GM19239 (cell line): ENCODE data around the genes POU2F2, PAFAH1B3, PSG3 and PHLDB3.

DNA sequence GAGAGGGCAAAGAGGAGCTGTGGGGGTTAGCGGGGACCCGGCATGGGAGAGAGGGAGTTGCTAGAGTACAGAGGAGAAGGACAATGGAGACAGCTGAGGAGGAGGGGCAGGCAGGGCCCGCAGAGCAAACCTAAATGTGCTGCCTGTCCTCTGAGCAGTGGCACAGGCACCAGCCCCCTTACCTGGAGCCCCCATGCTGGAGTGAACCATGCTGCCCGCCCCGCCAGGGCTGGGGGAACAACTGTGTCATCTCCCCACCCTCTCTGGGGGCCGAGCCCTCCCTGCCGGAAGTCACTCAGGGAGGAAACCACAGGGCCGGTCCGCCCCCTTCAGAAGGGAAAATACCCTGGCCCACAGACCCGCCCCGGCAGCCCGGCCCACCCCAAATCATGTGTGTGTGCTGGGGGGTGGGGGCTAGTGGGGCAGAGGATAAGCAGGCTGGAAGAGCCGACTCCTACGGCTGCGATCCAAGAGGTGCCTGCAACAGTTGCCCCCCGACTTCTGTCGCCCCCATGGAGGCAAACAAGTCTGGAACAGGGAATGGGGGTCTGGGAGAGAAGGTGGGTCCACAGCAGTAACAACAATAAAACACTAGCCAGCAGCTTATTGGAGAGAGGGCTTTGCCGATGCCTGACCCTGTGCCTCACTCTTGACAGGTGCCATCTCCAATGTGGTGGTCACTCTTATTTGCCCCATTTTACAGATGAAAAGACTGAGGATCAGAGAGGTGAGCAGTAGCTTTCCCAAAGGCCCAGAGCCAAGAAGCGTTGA is at the start of gene POU2F2:
POU2F2 (minus strand) TSS at position 245 of the 771 bp plus-strand sequence.
- RRBS = 5% methylated on average over 6 of the region's 19 CpGs

DNA sequence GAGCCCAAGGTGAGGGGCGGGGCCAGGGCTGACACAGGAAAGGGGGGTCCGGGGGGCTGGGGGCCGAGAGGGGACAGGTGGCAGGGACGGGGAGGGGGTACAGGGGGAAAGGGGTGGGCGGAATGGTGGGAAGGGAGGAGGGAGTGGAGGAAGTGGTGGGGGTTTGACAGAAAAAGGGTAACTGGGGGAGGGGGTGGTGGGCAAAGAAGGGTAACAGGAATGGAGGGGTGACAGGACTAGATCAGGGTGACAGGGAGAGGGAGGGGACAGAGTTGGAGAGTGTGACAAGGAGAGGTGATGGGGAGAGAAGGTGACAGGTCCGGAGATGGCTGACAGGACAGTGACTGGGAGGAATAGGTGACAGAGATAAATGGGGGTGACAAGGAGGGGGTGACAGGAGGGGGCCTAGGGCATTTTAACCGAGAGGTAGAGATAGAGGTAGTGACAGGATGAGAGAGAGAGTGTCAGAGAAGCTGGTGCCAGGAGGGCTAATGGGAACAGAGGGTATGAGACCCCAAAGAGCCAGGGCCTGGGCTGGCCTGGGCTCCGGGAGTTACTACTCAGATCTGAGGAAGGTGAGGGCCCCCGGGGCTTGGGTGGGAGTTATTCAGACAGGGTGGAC is 432 bp downstream of the CIC start:
- RRBS = 0% methylated on average over 2 of the region's 9 CpGs

DNA sequence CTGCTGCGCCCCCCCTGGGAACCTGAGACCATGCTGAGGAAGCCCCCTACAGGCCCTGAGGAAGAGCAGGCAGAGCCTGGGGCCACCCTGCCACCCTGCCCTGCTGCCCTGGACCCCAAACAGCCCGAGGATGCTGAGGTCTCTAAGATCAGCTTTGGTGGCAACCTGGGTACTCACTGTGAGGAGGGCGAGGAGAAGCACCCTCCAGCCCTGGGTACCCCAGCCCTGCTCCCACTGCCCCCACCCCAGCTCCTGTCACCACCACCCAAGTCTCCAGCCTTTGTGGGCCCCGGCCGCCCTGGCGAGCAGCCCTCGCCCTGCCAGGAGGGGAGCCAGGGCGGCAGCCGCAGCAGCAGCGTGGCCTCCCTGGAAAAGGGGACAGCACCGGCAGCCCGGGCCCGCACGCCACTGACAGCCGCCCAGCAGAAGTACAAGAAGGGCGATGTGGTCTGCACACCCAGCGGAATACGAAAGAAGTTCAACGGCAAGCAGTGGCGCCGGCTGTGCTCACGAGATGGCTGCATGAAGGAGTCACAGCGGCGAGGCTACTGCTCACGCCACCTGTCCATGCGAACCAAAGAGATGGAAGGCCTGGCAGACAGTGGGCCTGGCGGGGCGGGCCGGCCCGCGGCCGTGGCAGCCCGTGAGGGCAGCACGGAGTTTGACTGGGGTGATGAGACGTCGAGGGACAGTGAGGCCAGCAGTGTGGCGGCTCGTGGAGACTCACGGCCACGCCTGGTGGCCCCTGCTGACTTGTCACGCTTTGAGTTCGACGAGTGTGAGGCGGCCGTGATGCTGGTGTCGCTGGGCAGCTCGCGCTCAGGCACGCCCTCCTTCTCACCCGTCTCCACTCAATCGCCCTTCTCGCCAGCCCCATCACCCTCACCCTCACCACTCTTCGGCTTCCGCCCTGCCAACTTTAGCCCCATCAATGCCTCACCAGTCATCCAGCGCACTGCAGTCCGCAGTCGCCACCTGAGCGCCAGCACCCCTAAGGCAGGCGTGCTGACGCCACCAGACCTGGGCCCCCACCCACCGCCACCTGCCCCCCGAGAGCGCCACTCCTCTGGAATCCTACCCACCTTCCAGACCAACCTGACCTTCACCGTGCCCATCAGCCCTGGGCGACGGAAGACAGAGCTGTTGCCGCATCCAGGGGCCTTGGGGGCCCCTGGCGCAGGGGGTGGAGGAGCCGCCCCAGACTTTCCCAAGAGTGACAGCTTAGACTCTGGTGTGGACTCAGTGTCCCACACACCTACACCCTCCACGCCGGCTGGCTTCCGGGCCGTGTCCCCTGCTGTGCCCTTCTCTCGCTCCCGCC is 4.2 kb downstream of the CIC start:
- RRBS = 61% methylated on average over 3 of the region's 75 CpGs

- RRBS = under 1% methylated on average over 23 of the region's 61 CpGs
These were observed at the start of gene PAFAH1B3 for GRCh38 chr19:42302235-42303092. PAFAH1B3 (minus strand) TSS chr19:42302624.

DNA sequence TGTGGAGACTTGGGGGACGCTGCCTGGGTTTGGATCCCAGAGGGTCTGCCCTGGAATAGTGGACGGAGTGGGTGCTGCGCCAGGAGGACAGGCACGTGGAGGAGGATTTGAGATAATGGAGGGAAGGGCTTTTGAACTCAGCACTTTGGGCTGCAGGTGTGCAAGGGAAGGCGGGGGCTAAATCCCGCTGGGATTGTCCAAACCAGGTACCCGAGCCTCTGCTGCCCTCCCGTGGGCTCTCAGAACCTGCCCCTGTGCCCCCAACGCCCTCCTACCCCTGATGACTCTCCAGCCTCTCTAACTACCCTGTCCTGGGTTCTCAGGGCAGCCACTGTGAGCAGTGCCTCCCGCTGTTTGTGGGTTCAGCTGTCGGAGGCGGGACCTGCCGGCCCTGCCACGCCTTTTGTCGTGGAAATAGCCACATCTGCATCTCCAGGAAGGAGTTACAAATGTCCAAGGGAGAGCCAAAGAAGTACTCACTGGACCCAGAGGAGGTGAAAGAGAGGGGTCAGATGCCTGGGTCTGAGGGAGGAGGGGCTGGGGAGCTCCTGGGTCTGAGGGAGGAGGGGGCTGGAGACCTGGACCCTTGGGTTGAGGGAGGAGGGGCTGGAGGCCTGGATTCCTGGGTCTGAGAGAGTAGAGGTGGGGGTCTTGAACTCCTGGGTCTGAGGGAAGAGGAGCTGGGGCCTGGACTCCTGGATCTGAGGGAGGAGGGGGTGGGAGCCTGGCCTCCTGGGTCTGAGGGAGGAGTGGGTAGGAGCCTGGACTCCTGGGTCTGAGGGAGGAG is 20.0 kb downstream of the CNFN start:
- RRBS = no CpG with 5 or more reads among the region's 15 CpGs

DNA sequence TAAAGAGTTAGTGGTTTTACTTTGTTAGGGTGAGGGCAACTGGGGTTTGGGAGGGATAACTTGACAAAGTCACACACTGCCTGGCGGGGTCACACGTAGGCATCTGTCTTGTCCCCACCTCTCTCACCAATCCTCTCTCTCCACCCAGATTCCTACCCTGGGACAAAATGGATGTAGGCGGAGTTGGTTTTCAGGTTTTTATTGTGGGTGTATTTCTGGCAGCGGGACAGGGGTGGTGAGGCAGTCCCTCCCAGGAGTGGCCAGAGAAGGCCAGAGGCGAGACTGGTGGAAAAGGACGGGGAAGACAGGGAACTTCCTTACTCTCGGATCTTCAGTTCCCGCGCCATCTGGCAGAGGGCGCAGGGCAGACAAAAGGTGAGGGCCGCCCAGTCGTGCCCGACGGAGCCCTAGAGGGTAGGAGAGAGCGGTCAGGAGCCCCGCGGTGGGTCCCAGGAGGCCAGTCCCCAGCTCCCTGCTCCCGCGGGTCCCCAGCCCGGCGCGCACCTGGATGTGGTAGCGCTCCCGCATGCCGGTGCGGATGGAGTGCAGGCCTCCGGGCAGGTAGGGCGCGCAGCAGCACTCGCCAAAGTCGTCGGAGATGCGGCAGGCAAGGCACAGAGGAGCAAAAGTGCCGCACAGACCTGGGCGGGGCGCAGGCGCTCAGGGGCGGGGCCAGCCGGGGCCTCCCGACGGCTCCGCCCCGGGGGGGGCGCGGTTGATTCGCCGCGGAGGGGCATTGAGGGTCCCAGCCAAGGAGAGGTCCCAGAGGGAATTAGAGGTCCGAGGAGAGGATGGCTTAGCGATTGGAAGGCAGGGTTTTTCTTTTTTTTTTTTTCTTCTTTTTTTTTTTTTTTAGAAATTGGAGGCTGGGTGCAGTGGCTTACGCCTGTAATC is 3.0 kb downstream of the CNFN start:
- RRBS = 0% methylated on average over 4 of the region's 51 CpGs

- RRBS = 2% methylated on average over 19 of the region's 71 CpGs
These were observed 4.0 kb downstream of the LIPE start for GRCh38 chr19:42422862-42423851.

DNA sequence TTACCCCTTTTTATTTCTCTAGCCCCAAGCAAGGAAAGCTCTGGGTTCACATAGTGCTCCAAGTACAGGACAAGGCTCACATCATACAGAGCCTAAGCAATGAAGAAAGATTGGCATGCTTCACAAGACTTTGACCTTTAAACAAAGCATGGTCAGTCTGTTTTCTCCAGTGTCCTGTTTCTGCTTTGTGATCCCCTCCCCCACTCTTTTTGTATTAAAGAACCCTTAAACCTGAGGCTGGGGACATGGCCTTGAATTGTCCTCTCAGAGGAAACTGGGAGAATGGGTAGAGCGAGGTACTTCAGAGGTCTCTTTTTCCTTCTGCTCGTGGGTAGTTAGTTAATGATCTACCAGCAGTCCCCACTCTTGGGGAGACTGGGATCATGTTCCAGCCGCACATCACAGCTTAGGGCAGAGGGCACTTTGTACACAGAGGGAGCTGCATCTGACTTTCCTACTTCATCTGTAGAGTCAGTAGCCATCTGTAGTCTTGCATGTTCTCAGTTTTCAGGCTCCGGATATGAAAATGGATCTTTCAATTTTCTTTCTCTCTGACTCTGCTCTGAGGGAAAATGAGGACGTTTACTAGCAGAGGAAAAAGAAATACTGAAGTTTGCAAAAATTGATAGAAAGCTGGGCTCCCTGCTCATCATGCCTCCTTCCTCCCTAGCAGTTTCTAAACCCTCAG is 30.5 kb downstream of the CEACAM1 start:
- RRBS = no CpG with 5 or more reads among the region's 5 CpGs

DNA sequence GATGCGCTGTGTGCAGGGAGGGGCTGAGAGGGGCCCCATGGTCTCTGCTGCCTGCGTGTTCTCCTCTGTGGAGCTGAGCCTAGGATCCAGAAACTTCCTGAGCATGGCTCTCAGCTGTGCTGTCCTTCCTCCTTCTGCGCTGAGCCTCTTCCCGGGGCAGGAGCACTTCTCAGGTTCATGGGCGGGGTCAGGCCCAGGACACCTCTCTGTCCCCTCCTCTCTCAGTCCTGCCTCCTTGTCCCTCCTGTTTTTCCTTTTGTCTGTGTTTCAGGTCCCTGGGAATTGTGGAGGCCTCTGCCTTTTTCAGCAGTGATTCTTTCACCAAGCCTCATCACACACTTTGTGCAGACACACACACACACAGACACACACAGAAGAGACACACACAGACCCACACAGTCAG is at the start of gene PSG3:
PSG3 (minus strand) TSS at position 136 of the 403 bp plus-strand sequence.
- RRBS = no CpG with 5 or more reads among the region's 5 CpGs

GRCh38 chr19:43414486-43414770 is 262 bp upstream of the TEX101 start:
- RRBS = no CpG with 5 or more reads among the region's 11 CpGs

DNA sequence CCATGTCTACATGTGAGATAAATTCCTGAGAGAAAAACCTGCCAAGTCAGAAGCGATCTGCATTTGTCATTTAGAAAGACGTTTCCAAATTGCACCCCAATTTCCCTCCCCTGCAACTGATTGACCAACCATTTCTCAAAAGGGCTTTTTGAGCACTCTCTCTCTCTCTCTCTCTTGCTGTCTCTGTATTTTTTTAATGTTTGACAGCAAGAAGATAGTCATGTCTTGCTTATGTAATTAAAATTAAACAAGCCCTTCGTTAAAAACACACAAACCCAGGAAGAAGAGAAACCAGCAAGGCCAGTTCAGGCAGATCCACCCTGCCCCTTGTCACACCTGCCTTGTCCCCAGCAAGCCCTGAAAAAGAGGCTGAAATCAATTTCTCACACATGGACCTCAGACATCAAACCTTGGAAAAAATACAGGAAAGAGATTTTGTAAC is 9.8 kb downstream of the LYPD3 start:
- RRBS = no CpG with 5 or more reads among the region's 3 CpGs

- RRBS = no CpG with 5 or more reads among the region's 5 CpGs
These were observed 17.9 kb downstream of the PHLDB3 start for GRCh38 chr19:43486671-43486959.

DNA sequence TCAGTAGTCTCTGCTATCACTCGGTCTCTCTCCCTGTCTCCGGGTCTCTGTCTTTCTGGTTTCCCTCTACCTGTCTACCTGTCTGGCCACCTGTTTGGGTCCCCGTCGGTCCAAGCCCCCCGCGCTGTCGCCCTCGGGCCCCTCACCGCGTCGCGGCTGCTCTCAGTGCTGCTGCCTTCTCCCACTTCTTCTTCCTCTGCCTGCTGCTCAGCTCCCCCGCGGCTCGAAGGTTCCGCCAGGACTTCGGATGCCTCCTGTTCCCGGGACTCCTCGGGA is 848 bp downstream of the PHLDB3 start:
- RRBS = 4% methylated on average over 2 of the region's 19 CpGs

GRCh38 chr19:43504036-43504236 is 610 bp downstream of the PHLDB3 start:
- RRBS = 1% methylated on average over 10 of the region's 23 CpGs

DNA sequence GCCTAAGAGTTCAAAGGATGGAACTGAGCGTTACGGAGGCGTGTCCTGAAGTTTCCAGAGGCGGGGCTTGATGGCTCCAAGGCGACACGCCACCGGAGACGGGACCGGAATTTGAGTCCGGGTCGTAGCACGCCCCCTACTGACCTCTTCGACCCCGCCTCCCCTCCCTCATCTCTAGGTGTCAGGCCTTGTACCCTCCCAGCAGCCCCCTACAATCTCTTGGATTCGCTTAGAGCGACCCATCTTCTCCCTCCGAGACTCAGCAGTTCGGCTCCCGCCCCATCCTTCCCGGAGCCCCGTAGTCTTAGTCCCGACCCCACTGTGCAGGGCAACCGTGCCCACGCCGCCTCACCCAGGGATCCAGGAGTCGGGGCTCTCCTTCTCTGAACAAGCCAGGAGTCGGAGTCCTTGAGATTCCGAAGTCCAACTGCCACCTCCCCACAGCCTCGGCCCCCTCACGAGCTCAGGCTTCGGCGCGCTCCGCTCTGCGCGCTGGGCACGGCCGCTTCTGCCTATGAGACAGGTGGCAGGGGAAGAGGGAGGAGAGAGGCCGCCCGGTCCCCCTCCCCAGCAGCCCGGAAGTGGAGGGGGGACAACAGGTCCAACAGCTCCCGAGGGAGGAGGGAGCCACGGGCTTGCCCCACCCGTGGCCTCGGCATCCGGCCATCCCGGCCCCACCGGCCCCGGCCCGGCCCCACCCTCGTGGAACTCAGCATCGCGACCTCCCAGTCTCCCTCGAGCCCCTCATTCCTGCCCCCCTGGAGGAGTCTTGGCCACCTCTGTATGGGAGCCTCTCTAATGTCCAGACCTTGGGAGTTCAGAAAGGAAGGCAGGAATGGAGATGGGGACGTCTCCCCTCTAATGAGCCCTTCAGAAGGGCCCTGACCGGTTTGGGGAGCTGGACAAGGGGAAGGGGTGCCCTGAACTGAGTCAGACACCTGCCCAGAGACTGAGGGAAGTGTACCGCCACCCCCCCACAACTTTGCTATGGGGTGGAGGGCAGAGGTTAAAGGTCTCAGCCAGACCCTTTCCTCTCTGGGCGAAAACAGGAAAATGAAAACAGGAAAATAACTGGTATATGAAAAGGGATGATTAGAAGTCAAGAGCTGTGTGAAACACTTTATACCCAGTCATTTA is at the start of gene PHLDB3:
PHLDB3 (minus strand) TSS at position 510 of the 1,137 bp plus-strand sequence.
- RRBS = 5% methylated on average over 5 of the region's 58 CpGs

- RRBS = no CpG with 5 or more reads among the region's 15 CpGs
These were observed 771 bp upstream of the ETHE1 start for GRCh38 chr19:43527704-43528239.

- RRBS = no CpG with 5 or more reads among the region's 7 CpGs
These were observed 20.1 kb downstream of the XRCC1 start for GRCh38 chr19:43555217-43555667.

DNA sequence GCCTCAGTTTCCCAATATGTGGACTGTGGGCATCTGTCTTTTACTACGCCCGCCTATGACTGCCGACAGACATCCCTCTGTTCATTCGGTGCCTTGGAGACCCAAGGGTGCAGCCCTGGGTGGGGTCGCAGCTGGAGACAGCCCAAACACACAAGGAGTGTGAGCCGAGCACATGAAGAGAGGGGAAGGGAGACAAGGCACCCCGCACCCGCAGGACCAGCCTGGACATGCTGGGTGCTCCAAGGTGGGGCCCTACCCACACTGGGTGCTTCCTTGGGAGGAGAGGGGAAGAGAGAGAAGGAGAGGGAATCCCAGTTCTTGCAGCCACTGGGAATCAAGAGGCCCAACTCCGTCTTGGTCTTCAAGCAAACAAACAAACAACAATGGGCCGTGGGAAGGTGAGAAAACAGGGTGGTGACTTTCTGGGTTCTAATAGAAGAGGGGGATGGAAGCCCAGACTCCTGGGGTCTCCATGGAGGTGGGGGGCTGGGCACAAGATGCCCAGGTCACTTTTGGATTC is 981 bp downstream of the PINLYP start:
- RRBS = no CpG with 5 or more reads among the region's 10 CpGs

DNA sequence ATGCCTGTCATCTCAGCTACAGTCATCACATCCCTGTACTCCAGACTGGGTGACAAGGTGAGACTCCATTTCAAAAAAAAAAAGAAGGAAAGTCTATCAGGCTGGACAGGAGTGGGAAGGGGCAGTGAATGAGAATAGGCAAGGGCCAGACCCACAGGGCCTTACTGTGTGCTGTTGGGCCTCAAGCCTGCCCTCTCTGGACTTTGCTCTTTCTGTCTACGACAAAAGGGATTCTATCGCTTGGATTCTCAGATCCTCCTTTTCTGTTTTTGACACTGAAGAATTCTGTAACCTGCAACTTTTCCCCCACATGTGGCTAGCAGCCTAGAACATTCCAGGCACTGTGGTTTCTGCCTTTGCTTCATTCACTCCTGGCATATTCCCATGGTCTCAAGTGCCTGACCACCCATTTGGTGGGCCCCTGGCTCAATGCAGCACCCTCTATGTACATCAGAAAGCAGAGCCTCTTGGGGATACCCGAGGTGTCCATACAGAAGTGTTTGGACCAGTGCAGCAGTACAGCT is 5.7 kb downstream of the IRGQ start:
- RRBS = no CpG with 5 or more reads among the region's 3 CpGs